Metastatic Pancreatic Carcinoma in the Ovary (tissue), 1 donor: ENCODE data around the genes PHLDB3, ZNF575 and ZNF283.

DNA sequence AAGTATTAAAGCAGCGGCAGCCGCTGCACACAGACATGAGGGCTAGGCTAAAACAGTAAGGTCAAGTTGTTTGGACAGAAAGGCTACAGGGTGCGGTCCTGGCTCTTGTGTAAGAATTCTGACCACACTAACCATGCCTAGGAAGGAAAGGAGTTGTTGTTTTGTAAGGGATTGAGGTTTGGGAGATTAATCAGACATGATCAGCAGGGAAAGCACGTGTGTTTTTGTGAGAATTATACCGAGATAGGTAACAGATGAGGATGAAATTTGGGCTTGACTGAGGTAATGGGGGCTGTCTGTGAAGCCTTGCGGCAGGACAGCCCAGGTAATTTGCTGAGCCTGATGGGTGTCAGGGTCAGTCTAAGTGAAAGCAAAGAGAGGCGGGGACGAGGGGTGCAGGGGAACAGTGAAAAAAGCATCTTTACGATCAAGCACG lies 27.9 kb upstream of the CD177 start:
- PRO-cap, result no peak

DNA sequence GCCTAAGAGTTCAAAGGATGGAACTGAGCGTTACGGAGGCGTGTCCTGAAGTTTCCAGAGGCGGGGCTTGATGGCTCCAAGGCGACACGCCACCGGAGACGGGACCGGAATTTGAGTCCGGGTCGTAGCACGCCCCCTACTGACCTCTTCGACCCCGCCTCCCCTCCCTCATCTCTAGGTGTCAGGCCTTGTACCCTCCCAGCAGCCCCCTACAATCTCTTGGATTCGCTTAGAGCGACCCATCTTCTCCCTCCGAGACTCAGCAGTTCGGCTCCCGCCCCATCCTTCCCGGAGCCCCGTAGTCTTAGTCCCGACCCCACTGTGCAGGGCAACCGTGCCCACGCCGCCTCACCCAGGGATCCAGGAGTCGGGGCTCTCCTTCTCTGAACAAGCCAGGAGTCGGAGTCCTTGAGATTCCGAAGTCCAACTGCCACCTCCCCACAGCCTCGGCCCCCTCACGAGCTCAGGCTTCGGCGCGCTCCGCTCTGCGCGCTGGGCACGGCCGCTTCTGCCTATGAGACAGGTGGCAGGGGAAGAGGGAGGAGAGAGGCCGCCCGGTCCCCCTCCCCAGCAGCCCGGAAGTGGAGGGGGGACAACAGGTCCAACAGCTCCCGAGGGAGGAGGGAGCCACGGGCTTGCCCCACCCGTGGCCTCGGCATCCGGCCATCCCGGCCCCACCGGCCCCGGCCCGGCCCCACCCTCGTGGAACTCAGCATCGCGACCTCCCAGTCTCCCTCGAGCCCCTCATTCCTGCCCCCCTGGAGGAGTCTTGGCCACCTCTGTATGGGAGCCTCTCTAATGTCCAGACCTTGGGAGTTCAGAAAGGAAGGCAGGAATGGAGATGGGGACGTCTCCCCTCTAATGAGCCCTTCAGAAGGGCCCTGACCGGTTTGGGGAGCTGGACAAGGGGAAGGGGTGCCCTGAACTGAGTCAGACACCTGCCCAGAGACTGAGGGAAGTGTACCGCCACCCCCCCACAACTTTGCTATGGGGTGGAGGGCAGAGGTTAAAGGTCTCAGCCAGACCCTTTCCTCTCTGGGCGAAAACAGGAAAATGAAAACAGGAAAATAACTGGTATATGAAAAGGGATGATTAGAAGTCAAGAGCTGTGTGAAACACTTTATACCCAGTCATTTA lies at the start of gene PHLDB3:
Gene PHLDB3 (minus strand): TSS at position 510 of the 1,137 bp plus-strand sequence.
- PRO-cap, result bidirectional peak, plus-strand start at position 57 of the sequence, minus-strand start outside the sequence

DNA sequence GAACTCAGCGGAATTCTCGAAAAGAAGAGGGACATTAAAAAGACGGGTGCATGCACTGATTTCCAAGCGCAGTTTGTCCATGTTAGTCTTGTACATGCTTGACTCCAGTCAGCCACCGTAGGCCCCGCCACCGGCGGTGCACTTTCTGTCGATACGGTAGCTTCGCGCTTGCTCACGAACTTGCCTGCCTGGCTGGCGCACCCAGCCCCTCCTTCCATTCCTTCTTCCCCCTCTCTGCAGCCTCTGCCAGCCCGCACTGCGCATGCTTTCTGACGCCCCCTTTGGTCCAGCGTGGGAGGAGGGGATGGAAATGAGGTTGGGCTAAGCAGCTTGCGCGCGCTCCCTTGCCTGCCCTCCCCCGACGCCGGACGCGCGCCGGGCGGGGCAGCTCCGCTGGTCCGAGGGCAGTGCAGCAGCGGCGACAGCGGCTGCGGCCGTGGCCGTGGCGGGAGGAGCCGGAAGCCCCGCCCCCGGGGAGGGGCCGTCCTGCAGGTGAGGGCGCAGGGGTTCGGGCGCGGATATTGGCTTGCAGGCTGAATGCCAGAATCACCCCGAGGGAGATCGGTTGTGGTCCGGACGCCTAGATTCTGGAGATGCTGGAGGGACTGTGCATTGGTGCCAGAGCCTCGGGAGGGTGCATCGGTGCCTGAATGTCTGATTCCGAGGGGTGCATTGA lies at the start of gene ZNF575:
Gene ZNF575 (plus strand): TSS at position 159 of the 676 bp plus-strand sequence.
- PRO-cap, result bidirectional peak, plus-strand start at position 307 of the sequence, minus-strand start at position 75 of the sequence; bidirectional peak, plus-strand start at position 387 of the sequence, minus-strand start at position 409 of the sequence

DNA sequence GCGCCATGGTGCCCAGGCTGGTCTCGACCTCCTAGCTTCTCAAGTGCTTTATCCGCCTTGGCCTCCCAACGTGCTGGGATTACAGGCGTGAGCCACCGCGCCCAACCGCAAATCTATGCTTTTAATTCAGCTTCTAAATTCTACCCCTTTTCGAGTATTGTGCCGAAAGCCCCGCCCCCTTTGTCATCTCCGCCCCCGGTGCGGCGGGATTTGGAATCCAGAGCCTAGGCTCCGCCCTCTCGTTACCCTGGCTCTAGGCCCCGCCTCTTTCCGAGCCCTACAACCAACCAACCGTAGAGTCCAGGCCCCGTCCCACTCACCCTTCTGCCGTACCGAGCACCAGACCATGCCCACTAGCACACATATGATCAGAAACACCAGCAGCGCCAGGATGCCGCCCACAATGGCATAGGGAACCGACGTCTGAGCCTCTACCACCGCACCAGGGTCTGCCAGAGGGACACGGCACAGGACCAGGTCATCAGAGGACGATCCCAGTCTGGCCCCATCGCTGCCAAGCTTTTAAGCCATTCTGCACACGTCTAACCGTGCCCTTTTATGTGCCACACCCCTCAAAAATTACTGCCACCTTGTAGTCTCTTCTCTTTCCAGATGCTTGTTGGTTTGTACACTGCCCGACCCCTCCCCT lies 4.5 kb upstream of the ZNF428 start:
- PRO-cap, result no peak

DNA sequence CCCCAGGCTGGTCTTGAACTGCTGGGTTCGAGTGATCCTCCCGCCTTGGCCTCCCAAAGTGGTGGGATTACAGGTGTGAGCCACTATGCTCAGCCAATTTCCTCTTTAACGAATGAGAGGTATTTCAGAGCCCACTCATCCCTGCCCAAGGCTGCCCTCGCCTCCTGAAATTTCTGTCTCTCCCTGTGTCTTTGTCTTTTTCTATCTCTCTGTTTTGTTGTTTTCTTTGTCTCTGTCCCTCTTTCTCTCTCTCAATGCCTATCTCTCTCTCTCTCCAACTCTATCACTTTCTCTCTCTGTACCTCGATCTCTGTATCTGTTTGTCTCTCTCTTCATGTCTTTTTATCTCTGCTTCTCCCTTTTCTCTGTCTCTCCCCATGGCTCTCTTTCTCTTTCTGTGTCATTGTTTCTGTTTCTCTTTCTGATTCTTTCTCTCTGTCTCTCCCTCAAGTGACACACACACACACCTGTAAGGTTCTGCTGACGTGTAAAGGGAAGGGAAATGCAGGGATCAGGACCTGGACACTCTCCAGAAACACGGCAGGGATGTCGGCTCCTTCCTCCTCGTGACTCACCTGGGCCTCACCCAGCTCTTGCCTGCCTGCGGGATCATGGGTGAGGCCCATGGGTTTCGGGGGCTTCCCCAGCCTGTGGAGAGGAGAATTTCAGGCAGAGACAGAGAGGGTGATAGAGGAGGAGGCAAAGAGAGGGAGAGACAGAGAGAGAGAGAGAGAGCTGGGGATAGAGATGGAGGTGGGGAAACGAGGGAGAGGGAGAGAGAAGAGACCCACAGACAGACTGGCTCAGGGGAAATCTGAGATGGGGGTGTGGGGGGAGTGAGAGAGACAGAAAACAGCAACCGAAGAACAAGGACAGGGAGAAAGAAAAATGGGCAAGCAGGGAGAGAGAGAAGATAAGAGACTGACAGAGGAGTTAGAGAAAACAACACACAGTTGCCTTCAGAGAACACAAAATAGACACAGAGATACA lies 5.4 kb upstream of the PLAUR start:
- PRO-cap, result no peak

DNA sequence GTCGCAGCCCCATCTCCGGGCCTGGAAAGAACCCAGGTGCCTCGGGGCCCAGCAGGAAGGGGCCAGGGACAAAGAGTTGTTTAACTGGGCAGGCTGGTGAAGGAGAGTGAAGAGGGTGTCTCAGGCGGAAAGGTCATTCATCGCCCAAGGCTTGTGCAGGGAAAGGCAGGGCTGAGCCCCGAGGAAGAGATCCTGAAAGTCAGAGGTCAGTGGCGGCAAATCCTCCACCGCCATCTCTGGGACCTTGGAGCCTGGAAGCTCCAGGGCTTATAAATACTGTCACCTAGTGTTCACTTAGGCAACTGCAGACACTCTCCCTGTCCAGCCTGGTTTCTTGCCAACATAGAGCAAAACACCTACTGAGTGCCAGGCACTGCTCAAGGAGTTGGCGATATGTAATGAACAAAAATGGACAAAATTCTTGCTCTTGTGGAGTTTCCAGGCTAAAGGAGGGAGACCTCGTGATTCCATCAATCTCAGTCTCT lies 4.5 kb upstream of the KCNN4 start:
- PRO-cap, result no peak

GRCh38 chr19:43812502-43813082 lies 10.3 kb upstream of the LYPD5 start:
- PRO-cap, result no peak

- PRO-cap, result no peak
Measured at GRCh38 chr19:43827097-43827958, at the start of gene ZNF283. Gene ZNF283, plus strand, starts transcription at chr19:43827321.

GRCh38 chr19:44008538-44008938 lies 5.8 kb downstream of the ZNF230 start:
- PRO-cap, result no peak

- PRO-cap, result no peak
Measured at GRCh38 chr19:44142018-44142520, 715 bp downstream of the ZNF234 start.

DNA sequence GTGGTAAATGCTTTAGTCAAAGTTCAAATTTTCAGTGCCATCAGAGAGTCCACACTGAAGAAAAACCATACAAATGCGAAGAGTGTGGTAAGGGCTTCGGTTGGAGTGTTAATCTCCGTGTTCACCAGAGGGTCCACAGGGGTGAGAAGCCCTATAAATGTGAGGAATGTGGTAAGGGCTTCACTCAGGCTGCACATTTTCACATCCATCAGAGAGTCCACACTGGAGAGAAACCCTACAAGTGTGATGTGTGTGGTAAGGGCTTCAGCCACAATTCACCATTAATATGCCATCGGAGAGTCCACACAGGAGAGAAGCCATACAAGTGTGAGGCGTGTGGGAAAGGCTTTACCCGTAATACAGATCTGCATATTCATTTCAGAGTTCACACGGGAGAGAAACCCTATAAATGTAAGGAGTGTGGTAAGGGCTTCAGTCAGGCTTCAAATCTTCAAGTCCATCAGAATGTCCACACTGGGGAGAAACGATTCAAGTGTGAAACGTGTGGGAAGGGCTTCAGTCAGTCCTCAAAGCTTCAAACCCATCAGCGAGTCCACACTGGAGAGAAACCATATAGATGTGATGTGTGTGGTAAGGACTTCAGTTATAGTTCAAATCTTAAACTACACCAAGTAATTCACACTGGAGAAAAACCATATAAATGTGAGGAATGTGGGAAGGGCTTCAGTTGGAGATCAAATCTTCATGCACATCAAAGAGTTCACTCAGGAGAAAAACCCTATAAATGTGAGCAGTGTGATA lies 23.3 kb downstream of the ZNF227 start:
- PRO-cap, result no peak

DNA sequence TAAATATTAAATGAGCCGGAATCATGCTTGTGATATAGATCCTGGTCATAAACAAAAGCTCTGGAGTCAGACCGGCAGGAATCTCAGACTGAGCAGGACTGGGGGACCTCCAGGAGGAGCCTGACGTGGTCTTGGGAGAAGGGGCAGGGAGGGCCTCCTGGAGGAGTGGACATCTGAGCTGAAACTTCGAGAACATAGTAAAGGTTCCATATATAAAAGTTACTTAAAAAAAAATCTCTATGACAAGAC lies 353 bp upstream of the CEACAM20 start:
- PRO-cap, result no peak

- PRO-cap, result no peak
Measured at GRCh38 chr19:44571381-44571608, 41.8 kb upstream of the CEACAM20 start.

GRCh38 chr19:44644183-44644731 lies 547 bp downstream of the PVR start:
- PRO-cap, result no peak

GRCh38 chr19:44735093-44735364 lies 13.5 kb upstream of the BCL3 start:
- PRO-cap, result no peak

DNA sequence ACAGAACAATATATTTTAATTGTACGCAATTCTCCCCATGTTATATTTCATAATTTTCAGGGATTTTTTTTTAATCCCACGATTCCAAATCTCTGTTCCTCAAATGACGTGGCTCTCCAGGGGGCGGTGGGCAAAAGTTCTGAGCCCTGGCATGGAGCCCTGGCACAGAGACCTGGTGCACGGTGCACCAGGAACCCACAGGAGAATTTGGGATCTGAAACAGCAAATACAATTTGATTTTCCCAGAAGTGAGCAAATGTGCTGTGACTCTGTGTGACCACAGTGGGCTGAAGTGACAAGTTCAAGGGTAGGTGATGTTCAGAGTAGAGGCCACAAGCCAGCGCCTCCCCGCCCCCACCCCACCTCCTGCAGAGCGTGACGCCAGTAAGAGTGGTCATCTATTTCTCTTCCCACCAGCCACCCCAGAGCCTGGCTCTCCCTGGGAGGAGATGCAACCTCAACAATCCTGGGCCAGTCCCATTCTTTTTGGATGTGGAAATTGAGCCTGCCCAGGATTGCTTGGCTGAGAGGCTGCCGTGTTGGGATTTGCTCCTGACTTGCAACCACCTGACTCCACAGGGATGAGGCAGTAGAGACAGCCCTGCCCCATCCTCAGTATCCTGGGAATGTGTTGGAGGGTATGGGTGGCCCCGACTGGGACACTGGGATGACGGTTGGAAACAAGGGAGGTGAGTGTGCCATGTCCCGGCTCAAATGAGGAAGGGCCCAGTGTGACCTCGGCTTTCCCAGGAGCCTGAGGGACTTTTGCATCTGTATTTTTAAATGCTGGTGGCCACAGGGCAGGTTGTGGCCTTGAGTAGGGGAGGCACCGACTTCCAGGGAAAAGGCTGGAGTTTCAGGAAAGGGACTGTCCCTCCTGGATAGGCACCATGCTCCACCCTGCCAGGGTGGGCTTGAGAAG lies 11.1 kb upstream of the BCL3 start:
- PRO-cap, result no peak

GRCh38 chr19:44741112-44742336 lies 7.0 kb upstream of the BCL3 start:
- PRO-cap, result unidirectional peak, plus-strand start at chr19:44742099; unidirectional peak, plus-strand start at chr19:44742151

- PRO-cap, result no peak
Measured at GRCh38 chr19:44764835-44765603, 12.7 kb upstream of the CBLC start.

- PRO-cap, result no peak
Measured at GRCh38 chr19:44820656-44821882, 12.2 kb downstream of the BCAM start.

GRCh38 chr19:44881831-44882426 lies 9.1 kb upstream of the TOMM40 start:
- PRO-cap, result no peak